ENCODE measurements around a stretch of chr5.

GRCh38 chr5:15031128-15031508 is 159.5 kb upstream of the ANKH start:
- RRBS: no CpG with 5 or more reads among the region's 2 CpGs

- RRBS: no CpG with 5 or more reads among the region's 4 CpGs
Observed at GRCh38 chr5:15786561-15787104, 286.7 kb downstream of the FBXL7 start.

GRCh38 chr5:15794629-15795130 is 294.7 kb downstream of the FBXL7 start:
- RRBS: no CpG with 5 or more reads among the region's 3 CpGs

DNA sequence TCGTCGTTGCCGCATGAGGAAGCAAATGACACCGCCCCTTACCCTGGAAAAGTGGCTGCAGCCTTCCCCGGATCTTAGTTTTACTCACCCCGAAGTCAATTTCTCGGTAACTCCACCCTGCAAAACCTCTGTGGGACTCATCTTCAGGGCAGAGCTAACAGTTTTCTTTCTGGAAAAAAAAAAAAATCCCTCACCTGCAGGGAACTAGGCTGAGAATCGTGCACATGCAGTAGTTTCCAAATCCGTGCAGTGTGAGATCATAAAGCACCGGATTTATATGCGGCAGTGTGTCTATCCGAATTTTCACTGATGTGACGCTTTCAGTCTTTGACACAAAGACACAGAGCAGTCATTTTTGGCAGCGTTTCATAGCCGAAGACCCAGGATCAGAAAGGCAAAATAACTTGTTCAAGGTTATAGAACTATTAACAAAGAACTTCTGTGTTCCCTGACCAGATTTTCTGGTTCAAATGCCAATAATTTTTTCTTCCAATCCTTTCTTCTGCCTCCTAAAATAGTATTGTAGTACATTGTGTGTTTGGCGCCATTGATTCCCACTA is 1.0 kb upstream of the MARCHF11 start:
- RRBS: no CpG with 5 or more reads among the region's 16 CpGs

DNA sequence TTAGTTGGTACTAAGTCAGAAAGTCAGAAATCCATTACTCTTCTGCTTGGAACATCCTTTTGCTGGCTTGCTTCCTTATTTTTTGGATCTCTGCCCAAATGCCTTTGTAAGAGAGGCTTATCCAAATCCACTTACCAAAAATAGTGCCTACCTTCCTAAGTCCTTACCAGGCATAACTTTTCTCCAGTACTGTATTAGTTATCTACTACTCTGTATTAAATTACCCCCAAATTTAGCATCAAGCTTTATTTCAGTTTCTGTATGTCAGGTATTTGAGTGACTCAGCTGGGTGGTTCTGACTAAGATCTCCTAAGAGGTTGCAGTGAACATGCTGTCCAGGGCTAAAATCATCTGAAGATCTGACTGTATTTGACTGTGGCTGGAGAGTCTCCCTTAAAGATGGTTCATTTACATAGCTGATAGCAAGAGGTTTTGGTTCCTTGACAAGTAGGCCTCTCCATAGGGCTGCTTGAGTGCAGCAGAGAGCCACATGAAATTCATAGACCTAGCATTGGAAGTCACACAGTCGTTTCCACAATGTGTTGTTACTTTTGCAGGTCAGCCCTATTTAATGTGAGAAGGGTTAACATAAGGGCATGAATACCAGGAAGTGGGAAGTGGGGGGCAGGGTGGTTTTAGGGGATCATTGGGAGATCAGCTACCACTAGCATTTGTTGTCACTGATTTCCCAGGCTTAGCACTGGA is 1.8 kb upstream of the ZNF622 start:
- RRBS: no CpG with 5 or more reads among the region's 1 CpG

DNA sequence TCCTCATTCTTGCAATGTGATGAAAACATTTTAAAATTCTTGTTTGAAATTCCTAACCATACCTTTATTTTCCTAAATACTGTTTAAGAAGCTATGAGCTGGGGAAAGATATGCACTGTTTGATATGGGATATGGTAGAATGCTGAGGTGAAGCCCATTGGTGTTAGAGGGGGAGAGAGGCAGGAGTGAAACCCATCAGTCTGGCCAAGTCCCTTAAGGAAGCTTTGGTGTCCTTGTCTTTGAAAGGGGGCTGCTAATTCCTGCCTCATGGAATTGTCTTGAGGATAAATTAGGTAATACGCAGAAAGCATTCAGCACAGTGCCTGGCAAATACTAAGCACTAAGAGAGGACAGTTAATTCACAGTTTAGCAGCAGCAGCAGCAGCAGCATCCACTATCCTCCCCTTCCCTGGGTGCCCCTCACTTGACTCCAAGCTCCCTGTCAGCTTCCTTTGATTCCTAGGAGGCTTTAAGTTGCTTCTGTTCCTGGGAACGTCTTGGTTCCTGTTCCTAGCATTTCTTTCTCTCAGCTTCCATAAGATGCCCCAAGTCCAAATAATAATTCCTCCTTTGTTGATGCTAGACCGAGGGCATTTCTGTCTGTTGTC is 71.5 kb downstream of the RETREG1 start:
- RRBS: no CpG with 5 or more reads among the region's 3 CpGs

- RRBS: no CpG with 5 or more reads among the region's 14 CpGs
Observed at GRCh38 chr5:16549698-16551108, 66.6 kb downstream of the RETREG1 start.

DNA sequence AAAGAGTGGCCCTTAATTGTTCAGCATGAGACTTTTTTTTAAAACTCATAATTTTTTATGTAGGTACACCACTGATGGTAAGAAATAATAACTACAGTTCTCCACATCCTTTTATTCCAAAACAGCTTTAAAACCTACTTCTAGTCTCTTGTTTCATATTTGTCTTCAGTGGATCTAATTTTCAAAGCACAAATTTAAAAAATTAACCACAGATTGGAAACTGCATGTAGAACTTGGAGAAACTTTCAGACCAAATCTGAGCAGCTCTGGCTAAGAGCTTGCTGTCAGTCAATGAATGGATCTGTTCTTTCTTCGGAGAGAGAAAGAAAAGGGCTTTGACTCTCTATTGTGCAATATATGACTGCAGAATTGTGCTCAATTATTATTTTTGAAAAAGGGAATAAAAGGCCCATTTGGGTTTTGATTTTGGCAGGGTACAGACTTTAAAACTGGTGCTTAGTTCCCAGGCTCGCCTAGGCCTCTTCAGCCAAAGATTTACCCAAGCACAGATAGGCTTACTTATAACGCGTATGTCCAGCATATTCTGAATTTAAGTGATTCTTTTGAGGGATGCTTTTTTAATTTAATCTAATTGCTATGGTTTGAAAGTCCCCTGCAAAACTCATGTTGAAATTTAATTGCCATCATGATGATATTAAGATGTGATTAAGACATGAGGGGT is 59.4 kb downstream of the RETREG1 start:
- RRBS: no CpG with 5 or more reads among the region's 4 CpGs

DNA sequence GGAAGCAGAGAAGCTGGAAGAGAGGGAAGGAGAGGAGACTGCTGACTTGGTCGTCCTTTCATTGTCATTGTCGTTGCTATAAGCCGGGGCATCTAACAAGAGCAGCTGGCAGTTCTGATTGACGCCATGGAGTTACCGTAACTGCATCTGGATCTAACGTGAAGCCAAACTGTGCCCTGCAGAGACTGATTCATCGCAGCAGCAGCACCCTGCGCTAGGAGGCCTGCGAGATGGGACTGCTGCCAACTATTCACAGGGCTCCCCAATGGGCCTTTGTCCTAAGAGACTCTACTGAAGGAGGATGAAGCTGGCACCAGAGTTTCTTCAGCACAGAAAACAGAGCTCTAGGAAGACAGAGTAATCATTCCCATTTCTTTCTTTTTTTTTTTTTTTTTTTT is 47.9 kb downstream of the RETREG1 start:
- RRBS: no CpG with 5 or more reads among the region's 9 CpGs

- RRBS: no CpG with 5 or more reads among the region's 5 CpGs
Observed at GRCh38 chr5:16575311-16576003, 41.3 kb downstream of the RETREG1 start.

DNA sequence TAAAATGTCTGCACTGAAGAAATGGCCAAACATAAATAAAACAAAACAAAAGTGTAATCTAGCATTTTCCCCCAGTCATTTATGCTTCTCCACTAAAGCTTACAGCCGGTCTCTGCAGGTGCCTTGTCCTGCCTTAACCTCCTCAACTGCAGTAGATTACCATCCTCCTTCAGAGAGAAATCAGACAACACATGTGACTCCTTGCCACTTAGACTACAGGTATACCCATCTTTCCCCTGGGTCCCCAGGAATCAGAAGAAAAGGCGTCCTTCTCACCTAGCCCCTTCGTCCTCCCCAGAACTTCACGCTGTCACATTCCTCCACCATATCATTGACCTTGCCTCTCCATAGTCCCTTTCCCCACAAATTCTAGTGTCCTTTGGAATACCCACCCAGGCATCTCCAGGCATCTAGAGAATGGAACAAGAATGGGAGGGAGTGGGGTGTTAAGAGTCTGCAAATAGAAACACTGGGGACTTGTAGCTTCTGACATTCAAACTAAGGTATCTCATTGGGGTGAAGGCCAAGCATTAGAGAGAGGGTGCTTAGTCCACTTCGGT is 11.6 kb downstream of the RETREG1 start:
- RRBS: no CpG with 5 or more reads among the region's 5 CpGs

GRCh38 chr5:16754678-16754914 is 137.8 kb upstream of the RETREG1 start:
- RRBS: no CpG with 5 or more reads among the region's 3 CpGs

GRCh38 chr5:16809643-16810344 is 126.3 kb downstream of the MYO10 start:
- RRBS: no CpG with 5 or more reads among the region's 12 CpGs

- RRBS: no CpG with 5 or more reads among the region's 3 CpGs
Observed at GRCh38 chr5:16881423-16881968, 54.6 kb downstream of the MYO10 start.

GRCh38 chr5:16885859-16886891 is 49.9 kb downstream of the MYO10 start:
- RRBS: no CpG with 5 or more reads among the region's 19 CpGs

DNA sequence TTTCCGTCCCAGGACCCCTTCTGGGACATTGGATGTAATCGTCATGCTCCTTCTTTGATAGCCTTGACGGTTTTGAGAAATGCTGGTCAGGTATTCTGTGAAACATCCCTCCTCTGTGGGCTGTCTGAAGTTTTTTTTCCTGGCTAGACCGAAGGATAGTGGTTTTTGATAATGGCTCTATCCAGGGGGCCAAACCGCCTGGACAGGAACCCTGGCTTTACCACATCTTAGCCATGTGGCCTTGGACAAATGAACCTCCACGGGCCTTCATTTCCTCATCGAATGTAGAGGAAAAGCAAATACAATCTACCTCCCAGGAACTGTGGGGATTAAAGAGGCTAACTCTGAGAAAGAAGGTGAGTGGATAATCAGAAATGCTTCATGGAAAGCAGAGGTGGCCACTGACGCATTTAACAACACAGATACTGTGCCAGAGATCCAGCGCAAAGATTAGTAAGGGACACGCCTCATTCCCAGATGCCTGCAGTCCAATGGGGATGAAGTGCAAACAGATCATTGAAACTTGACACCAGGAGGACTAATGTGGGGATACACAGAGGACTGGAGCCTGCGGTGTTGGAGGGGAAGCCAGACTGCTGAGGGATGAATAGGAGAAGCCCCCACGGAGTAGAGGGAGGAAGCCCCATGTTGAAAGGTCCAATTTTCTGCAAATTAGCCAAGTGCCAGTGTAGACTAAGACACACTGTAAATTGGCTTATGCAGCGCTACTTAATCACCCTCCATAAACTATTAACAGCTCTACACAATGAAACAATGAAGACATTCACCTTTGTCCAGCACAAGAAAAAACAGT is 41.7 kb downstream of the MYO10 start:
- RRBS: no CpG with 5 or more reads among the region's 13 CpGs

GRCh38 chr5:16916367-16916887 is 19.7 kb downstream of the MYO10 start:
- RRBS: no CpG with 5 or more reads among the region's 2 CpGs

DNA sequence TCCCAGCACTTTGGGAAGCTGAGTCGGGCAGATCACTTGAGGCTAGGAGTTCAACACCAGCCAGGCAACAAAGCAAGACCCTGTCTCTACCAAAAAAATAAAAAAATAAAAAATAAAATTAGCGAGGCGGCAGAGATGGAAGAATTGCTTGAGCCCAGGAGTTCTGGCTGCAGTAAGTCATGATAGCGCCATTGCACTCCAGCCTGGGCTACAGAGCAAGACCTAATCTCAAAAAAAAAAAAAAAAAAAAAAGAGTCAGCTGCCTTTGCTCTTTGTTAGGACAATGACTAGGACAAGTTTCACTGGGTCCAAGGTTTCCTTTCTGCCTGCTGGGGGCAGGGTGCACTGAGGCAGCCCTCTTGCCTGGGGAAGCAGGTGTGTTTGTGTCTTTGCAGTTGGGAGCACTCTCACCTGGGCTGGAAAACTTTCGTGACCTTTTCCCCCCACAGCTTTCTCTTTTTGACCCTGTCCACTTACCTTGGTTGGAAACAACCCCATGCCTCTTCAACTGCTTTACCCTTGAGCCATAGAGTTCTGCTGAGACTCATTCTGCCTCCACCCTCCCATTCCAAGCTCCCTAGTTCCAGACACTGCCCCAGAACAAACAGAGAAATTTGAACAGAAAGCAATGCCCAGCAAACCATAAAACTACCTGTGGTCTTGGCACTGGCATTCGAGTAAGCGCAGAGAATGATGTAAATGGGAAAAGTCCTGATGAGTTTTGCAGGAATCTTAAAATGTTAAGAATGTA is 16.9 kb upstream of the MYO10 start:
- RRBS: no CpG with 5 or more reads among the region's 7 CpGs

GRCh38 chr5:17062548-17063573 is 126.8 kb upstream of the MYO10 start:
- RRBS: no CpG with 5 or more reads among the region's 21 CpGs

All from HL-60 (cell line).